Thoracic aorta (tissue), 1 donor: ENCODE data around the genes BBIP1, ACSL5 and CASP7.

GRCh38 chr10:110857518-110858587, 13.9 kb upstream of the PDCD4 start:
- RAMPAGE, long total RNA = no peak

- RAMPAGE, long total RNA = no peak
Observed at GRCh38 chr10:110864425-110865236, 7.1 kb upstream of the PDCD4 start.

DNA sequence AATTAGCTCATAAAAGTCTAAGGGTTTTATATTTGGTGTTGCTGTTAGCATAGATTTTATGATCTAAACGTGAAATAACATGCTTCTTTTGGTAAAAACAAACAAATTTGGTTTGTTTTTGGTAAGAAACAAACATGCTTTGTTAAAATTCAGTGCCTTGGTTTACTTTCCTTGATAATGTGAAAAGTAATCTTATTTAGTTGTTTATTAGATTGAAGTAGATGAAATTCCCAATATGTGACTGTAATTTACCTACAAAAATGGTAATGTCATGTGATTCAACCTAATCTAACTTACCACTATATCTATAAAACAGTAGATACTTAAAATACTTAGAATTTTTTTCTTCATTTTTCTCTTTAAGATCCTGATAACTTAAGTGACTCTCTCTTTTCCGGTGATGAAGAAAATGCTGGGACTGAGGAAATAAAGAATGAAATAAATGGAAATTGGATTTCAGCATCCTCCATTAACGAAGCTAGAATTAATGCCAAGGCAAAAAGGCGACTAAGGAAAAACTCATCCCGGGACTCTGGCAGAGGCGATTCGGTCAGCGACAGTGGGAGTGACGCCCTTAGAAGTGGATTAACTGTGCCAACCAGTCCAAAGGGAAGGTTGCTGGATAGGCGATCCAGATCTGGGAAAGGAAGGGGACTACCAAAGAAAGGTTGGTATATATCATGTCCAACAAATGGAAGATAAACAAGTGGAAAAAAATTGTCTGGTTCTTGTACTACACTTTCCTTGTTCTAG, 9.3 kb downstream of the PDCD4 start:
- RAMPAGE, long total RNA = no peak

DNA sequence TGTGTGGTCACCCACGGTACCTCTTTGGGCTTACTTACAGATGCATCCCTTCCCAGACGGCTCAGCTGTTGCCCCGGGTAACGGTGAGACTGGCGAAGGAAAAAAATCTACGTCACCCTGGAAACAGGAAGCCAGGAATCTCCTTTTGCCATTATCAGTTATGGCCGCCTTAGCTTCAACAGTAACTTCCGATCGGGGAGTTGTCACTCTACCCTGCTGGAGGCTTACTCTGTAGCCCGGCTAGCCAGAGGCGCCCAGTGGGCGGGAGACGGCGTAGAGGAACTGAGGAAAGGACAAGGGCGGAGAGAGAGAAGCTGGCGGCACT, at the start of gene BBIP1:
TSS of gene BBIP1 (minus strand) at position 98 of the 325 bp plus-strand sequence.
- RAMPAGE, long total RNA = start-site peak on the minus strand centred at position 92 of the sequence, 39 bp wide, 51 reads

DNA sequence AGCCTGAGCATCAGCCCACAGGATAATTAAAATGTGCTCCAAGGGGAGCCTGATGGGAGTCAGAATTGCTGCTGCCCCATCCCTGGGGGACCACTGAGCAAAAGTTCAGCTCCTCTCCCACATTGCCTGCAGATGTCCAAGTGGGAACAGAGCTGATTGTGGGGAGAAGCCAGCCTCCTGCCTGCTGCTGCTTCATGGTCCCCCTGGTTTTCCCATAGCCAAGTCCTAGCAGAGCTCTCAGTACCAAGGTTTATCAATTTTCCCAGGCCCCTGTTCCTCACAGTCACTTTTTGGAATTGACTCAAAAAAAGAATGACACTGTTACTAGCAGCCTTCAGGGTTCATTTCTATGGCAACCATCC, 25.8 kb upstream of the GPAM start:
- RAMPAGE, long total RNA = no peak

GRCh38 chr10:112333171-112333890, 40.6 kb upstream of the ACSL5 start:
- RAMPAGE, long total RNA = no peak

DNA sequence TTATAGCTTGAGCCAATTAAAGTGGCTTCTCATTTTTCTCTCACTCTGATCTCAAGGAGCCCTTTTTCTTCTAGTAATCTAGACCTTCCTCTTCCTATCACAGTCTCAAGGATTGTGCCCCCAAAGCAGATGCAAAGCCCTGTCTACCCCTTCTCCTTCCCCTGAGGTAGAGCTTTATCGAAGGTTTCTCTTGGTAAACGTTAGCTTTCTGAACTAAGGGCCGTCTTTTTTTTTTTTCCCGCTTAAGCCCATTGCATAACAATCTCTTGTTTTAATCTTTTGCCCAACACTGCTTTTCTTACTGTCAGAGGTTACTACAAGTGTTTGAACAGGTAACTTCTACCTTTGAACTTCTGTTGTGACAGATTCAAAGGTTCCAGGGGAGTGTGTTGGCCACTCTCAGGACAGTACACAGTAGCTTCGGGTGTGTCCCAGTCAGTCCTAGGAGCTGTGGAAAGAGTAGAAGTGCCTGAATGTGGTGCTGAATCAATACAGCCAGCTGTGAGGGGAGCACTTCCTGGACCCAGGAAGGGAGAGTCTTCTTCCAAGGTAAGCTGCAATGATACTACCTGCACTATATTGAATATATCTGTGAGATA, at the start of gene ACSL5:
TSS of gene ACSL5 (plus strand) at position 396 of the 599 bp plus-strand sequence.
- RAMPAGE, long total RNA = no peak

DNA sequence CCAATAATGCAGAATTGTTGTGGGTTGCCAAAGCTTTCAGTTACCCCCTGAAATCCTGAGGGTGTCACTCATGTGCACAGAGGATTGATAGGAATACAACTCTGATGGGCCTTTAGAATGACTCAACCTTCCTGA, 839 bp downstream of the ACSL5 start:
- RAMPAGE, long total RNA = no peak

DNA sequence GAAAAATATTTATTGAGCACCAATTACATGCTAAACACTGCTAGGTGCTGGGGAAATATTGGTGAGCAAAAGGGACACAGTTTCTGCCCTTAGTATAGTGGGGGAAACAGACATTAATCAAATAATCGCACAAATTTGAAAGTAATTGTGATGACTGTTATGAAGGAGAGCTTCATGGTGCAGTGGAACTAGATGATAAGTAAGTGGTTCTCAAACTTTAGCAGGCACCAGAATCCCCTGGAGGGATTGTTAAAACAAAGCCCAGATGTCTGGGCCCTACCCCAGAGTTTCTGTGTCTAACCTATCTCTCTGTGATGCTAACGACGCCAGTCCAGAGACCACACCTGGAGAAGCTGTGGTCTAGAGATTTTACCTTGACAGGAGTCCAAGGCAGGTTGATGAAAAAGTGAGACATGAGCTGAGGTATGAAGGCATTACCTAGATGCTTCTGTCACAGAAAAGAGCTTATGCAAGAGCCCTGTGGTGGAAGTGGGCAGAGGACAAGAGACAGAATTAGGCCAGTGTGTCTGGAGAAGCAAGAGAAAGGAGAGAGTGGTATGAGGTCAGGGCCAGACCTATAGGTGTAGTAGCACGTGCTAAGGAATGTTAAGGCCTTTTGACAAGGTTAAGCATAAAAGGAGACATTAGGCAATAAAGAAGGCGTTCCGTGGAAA, 184.4 kb upstream of the TCF7L2 start:
- RAMPAGE, long total RNA = no peak

GRCh38 chr10:112898456-112898834, 51.6 kb upstream of the TCF7L2 start:
- RAMPAGE, long total RNA = no peak

DNA sequence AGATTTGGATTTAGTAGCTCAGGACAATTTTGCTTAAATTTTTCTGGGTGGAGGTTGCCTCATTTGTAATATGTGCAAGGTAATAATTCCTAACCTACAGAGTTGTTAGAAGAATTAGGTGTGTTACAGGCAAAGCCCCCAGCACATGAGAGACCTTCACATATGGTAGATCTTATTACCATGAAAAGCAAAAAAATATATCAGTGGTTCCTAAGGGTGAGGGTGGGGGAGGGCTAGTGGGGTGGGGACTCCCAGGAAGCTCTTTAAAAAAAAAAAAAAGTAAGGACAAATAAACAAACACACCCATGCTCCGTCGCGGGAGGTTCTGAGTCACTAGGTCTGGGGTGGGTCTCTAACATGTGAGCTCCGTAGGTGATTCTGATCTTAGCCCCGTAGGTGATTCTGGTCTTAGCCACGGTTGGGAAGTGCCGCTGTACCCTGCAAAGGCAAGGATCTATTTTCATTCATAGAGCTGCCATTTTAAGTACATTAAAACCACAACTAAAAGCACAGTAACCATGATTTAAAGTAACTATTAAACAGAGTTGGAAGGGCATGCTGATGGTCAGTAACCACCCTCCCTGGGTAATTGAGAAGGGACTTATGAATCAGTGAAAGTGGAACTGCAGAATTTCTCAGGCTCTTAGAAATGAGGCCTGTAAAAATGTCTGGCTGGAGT, 34.5 kb upstream of the TCF7L2 start:
- RAMPAGE, long total RNA = no peak

GRCh38 chr10:113052921-113053605, 103.0 kb downstream of the TCF7L2 start:
- RAMPAGE, long total RNA = no peak

GRCh38 chr10:113059136-113059971, 109.3 kb downstream of the TCF7L2 start:
- RAMPAGE, long total RNA = no peak

DNA sequence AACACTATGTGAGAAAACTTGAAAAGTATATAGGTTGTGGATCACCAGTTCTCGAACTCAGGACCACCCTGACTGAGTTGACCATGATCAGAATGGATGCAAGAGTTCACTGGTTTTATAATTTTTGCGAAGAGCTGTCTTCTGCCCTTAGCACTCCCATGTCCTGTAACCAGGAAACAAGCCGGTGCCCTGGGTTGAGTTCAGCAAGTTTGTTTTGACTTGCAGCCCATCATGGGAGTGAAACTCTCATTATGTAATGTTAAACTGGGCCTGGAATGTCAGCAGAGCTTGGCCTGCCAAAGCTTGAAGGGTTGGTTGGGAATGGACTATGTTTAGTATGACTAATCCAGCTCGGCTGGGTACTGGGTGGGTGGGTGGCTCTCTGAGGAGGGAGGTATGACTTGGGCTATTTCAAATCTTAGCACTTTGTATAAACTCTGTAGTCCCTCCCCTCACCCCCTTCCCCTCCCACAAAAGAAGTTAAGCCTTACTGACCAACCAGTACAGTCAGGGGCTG, 156.9 kb downstream of the TCF7L2 start:
- RAMPAGE, long total RNA = no peak

- RAMPAGE, long total RNA = no peak
Observed at GRCh38 chr10:113150865-113151275, 200.8 kb downstream of the TCF7L2 start.

- RAMPAGE, long total RNA = no peak
Observed at GRCh38 chr10:113170118-113170559, 220.1 kb downstream of the TCF7L2 start.

DNA sequence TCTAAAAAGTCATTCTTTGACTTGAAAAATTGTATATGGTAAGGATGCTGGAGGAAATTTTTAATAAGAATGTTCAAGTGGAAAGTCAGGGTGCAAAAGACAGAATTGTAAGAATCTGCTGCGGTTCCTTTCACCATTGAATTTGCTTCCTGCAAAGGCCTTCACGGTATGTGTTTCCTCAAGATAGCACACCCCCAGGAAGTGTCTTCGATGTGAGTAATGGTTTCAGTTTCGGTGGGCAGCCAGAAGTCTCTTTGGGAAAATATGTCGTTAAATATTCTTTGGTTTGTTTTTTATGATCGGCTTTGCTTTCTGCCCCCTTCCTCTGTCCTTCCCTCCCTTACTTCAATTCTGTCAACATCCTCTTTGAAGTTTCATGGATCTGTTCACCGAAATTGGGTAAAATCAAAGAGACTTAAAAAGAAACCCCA, 171.0 kb upstream of the HABP2 start:
- RAMPAGE, long total RNA = no peak

GRCh38 chr10:113679475-113680155, at the start of gene CASP7:
CASP7 (plus strand) TSS chr10:113679912.
- RAMPAGE, long total RNA = start-site peak on the plus strand at chr10:113679898-113679925, 62 reads

- RAMPAGE, long total RNA = no peak
Observed at GRCh38 chr10:113958431-113959219, 85.0 kb upstream of the ADRB1 start.

DNA sequence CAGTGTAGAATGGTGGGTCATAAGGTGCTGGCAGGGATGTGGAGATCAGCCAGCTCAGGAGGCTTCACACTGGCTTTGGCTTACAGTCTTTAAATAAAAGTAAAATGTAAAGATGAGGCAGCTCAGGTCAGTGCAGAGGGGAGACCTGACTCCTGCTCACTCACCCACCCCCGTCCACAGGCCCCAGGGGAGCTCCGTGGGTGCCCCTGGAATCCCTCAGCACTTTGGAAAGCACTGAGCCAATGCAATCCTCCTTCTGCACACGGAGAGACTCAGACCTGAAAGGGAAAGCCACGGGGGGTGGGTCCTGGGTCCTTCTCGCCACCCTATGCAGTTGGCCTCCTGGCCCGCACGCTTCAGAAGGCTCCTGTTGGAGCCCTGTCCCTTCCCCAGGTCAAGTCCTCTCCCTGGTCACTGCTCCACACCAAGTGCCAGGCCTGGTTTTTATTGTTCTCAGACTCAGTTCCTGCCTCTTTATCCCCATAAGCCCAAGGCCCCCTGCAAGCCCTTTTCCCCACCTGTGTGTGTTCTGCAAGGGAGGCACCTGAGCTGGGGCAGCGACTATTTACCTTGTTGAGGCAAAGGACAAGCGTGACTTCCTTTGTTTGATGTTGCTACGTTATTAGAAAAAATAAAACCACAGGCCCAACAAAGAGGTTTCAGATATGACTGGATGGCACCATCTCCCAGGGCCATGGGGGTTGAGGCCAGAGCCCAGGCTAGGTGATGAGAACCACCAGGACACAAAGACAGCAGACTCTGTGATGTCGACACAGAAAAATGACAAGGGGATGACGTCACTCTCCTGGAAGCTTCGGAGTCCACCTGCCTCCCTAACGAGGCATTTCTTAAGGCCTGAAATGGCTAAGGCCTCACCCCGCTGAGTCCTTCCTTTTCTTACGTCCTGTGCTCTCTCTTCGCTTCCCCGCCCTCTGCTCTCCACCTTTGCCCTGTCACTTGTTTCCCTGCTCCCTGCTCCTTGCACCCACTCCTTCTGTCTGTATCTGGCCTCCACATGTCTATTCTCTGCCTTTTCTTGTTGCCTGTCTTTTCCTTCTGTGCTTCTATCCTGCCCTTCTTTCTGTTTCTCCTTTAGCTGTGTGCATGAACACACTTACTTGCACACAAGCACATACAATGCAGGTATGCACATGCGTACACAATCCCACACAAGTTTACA, 83.2 kb upstream of the ADRB1 start:
- RAMPAGE, long total RNA = no peak